LNCaP clone FGC (cell line): ENCODE measurements around a stretch of chr11.

- RRBS, 2 experiments, result no CpG with 5 or more reads among the region's 4 CpGs
These were observed 30.6 kb downstream of the EHF start for GRCh38 chr11:34651444-34651905.

DNA sequence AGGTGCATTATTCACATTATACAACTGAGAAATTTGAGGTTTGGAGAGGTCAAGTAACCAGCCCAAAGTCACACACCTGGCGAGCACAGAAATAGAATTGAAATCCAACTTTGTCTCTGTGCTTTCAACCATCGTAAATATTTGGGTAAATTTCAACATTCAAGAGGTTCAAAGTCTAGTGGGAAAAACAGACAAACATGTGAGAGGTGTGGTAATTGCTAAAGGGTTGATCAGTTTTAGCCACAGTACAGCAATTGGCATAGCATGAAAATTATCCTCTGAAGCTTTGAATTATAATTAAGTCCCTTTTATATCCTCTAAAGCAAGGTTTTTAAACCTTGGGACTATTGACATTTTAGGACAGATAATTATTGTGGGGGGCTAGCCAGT lies 131.6 kb downstream of the APIP start:
- RRBS, 2 experiments, result no CpG with 5 or more reads among the region's 2 CpGs

GRCh38 chr11:35143701-35144846 lies 5.1 kb downstream of the CD44 start:
- RRBS, 2 experiments, result no CpG with 5 or more reads among the region's 12 CpGs

GRCh38 chr11:35145894-35146509 lies 7.0 kb downstream of the CD44 start:
- RRBS, 2 experiments, result no CpG with 5 or more reads among the region's 9 CpGs

DNA sequence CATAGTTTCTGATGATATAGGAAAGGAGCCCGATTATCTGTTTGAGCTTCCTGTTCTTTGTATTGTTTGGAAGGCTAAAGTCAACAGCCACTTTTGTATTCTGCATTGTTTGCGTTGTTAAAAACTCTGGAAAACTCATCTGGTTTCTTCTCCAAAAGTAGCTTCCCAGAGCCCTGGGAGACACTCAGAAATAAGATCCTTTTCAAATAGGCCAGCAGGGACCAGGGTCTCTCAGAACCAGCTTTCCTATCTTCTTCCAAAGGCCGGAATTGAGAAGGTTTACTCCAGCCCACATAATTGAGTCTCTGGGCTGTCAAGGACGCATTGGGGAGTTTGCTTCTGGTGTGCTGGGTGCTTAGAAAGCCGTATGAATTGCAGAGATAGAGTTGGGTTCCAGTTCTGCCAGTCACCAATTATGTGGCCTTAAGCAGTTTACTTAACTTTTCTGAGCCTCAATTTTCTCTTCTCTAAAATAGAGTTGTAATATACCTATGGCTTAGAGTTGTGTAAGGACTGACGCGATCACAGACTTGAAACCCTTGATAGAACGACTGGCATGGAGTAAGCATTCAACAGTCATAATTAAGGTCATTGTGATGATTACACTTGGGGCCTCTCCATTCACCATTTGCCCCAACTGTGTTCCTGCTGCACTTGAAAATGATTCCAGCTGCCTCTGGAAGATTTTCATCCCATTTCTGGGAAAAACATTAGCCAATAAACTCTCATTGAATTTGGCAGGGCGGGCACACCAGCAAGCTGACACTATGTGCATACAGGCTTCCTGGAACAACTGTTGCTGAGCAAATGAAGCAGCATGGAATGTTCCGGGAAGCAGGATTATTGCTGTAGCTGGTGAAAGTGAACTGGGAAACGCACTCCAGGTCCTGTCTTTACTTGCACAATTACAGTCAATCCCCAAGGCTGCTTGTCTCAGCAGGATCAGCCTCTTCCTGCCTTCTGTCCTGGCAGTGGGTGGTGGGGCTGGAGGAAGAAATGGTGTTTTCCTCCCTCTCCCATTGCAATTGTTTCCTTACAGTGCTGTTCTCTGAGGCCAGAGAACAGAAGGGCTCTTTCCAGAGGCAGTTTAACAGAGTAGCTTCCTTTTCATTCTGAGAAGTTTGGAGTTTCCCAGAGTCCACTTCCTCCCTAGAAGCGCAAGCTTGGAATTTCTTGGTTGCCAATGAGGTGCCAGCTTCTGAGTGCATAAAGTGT lies 19.4 kb downstream of the CD44 start:
- RRBS, 2 experiments, result no CpG with 5 or more reads among the region's 12 CpGs

DNA sequence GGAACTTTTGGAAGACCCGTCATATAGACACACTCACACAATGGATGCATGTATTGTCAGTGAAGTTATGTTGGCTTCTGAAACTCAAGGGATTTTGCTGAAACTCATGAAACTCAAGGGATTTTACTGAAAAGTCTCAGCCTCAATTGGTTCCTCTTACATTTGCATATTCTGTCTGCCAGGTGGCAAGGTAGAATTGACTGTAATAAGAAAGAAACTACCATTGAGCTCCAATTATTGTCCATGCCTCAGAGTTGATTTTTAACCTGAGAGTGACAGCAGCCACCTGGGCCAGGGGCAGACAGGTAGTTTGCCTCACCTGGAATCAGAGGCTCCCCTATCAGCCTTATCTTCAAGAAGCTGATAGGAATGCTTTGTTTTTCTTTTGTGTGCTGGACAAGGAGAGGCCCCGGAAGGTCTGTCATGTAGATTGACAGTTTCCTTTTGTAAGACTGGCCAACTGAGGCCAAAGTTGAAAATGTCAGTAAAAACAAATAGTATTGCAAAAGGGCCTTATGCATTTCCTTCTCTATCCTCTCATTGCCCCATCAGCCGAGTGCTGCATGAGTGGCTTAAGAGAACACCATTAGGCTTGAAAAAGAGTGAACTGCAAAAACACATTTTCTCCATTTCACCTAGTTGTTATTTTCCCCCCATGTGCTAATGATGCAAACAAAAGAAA lies 34.1 kb downstream of the CD44 start:
- RRBS, 2 experiments, result no CpG with 5 or more reads among the region's 3 CpGs

DNA sequence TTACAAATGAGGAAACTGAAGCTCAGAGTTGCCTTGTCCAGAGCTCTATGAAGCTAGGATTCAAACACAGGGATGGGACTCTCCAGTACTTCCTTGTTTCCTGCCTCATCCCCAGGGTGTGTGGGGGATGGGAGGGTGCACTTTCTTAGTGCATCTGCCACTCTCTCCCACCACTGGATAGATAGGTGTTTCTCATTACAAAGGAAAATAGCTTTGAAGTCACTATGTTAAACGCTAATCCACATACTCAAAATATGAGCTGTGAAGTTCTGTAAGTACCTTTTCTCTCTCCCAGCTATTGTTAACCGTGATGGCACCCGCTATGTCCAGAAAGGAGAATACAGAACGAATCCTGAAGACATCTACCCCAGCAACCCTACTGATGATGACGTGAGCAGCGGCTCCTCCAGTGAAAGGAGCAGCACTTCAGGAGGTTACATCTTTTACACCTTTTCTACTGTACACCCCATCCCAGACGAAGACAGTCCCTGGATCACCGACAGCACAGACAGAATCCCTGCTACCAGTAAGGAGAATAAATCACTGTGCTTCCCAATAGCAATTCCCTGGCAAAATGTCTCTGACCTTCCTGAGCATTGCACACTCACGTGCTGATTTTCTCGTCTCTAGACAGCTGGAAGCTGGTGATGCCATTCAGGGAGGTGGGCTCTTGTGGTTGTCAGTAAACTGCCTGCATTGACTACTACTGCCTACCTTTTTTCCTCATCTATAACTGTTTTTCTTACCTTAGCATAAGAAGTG lies 50.8 kb downstream of the CD44 start:
- RRBS, 2 experiments, result no CpG with 5 or more reads among the region's 10 CpGs

GRCh38 chr11:35247350-35247788 lies 108.4 kb downstream of the CD44 start:
- RRBS, 2 experiments, result no CpG with 5 or more reads among the region's 3 CpGs

DNA sequence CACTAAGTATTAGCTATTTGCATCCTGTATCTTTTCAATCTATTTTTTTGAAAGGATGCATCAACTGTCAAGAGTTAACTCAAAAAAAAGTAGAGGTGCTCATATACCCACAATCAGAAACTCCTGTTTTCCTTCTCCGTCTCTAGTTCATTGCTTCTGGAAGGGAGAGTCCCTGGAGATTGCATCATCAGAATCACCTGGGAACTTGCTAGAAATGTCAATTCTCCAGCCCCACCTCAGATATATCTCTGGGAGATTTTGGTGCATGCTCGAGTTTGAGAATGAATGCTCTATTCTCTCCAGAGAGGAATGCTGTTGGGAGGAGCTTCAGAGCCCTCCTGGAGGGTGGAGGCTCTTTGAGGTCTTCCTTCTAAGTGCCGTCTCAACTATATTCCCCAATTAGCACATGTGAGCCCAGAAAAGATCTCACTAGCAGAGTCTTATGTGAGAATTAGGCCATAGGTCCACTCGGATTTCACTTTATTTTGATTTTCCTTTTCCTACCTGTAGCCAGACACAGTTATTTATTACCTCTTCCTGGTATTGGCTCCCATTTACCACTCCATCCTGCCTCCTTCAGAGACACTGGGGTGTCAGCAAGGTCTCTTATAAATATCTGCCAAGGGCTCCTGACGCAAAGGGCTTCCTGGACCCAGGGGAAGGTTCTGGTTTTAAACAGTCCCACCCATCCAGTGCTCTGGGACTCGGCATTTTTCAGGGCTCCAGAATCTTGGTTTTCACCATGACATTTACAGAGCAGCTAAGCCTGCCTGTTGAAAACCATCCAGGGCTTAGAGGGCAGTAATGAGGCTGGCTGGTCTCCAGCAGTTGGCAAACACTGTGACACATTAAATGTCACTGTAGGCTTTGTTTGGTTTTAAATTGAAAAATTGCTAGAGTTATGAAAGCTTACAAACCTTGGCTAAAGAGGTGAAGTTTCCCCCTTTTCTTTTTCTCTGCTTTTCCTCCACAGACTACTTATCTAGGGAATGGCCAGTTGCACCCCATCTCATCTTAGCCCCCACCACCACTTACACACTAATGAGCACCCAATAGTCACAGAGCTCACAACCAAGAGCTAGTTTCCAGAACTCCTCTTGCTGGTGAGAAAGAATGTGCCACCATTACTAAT lies 136.2 kb downstream of the CD44 start:
- RRBS, 2 experiments, result no CpG with 5 or more reads among the region's 6 CpGs

GRCh38 chr11:35523148-35523775 lies 2.2 kb downstream of the PAMR1 start:
- RRBS, 2 experiments, result no CpG with 5 or more reads among the region's 8 CpGs

GRCh38 chr11:35919197-35919525 lies 24.7 kb upstream of the LDLRAD3 start:
- RRBS, 2 experiments, result no CpG with 5 or more reads among the region's 3 CpGs

DNA sequence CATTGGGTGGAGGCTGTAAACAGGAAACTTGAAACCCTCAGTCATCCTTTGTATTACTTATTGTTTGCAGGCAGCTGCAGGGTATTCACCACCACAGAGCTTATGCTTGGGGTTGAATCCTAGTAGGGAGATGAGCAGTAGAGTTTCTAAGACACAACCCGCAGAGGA lies 24.5 kb upstream of the LDLRAD3 start:
- RRBS, 2 experiments, result no CpG with 5 or more reads among the region's 1 CpG

GRCh38 chr11:35978749-35979233 lies 34.9 kb downstream of the LDLRAD3 start:
- RRBS, 2 experiments, result no CpG with 5 or more reads among the region's 3 CpGs

- RRBS, 2 experiments, result no CpG with 5 or more reads among the region's 4 CpGs
These were observed 122.1 kb downstream of the COMMD9 start for GRCh38 chr11:36167058-36167500.

GRCh38 chr11:36453636-36454030 lies 56.4 kb downstream of the TRAF6 start:
- RRBS, 2 experiments, result no CpG with 5 or more reads among the region's 3 CpGs

DNA sequence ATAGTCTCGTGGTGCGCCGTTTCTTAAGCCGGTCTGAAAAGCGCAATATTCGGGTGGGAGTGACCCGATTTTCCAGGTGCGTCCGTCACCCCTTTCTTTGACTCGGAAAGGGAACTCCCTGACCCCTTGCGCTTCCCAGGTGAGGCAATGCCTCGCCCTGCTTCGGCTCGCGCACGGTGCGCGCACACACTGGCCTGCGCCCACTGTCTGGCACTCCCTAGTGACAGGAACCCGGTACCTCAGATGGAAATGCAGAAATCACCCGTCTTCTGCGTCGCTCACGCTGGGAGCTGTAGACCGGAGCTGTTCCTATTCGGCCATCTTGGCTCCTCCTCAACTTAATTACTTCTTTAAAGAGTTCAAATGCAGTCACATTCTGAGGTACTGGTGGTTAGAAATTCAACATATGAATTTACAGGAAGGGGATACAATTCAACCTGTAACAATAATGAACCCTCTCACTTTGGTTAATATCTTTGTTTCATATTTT lies 10.5 kb upstream of the RAG1 start:
- RRBS, 2 experiments, result no CpG with 5 or more reads among the region's 26 CpGs

DNA sequence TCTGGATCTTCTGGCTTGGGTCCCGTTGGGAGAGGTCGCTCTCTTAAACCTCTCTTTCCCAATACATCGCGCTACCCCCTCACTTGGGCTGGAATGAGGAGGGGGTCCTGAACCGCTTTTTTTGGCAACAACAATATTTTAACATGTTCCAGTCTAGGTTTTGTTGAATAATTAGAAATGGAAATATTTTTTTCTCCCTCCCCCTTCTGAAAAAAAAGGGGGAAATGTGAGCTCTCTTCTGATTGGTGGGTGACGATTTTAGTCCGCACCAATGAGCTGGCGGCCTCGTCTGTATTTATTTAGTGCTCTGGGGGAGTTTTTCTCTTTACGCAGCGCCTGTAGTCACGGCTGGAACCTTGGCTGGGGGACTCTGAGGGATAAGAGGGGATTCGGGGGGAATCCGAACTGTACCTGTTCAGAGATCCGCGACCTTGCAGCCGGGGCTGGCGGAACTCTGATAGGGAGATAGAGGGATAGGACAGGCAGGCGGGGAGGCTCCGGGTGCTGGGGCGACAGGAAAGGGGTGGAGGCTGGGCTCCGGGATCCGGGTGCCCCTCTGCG lies 99.9 kb upstream of the HSD17B12 start:
- RRBS, 2 experiments, result 17 to 27% methylated on average over 6 of the region's 24 CpGs

DNA sequence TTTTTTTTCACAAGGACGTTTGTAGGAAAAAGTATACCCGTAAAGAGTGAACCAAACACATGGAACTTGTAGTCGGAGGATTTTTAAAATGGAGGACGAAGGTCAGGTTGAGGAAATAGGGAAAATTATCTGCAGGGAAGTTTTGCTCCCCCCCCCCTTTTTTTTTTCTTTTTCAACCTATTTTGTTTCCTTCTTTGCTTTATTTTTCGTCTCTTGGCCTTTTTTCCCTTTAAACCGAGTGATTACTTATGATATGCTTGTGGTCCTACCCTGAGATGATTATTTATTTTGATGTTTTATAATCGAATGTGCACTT lies 1.1 kb downstream of the HSD17B12 start:
- RRBS, 2 experiments, result no CpG with 5 or more reads among the region's 7 CpGs

DNA sequence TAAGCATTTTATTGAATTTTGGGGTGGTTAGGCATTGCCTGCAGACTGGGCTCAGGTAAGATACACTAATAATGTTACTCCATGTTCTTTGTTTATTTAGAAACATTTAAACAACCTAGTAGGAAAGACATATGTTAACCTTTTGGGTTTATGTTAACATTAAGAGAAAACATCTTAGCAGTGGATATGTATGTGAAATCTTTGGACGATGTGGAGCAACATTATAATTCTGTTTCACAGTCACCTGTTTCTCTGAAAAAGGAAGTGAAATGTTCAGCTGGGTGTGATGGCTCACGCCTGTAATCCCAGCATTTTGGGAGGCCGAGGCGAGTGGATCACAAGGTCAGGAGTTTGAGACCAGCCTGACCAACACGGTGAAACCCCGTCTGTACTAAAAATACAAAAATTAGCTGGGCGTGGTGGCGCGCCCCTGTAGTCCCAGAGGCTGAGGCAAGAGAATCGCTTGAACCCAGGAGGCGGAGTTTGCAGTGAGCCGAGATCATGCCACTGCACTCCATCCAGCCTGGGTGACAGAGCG lies 1.5 kb downstream of the HSD17B12 start:
- RRBS, 2 experiments, result no CpG with 5 or more reads among the region's 13 CpGs

DNA sequence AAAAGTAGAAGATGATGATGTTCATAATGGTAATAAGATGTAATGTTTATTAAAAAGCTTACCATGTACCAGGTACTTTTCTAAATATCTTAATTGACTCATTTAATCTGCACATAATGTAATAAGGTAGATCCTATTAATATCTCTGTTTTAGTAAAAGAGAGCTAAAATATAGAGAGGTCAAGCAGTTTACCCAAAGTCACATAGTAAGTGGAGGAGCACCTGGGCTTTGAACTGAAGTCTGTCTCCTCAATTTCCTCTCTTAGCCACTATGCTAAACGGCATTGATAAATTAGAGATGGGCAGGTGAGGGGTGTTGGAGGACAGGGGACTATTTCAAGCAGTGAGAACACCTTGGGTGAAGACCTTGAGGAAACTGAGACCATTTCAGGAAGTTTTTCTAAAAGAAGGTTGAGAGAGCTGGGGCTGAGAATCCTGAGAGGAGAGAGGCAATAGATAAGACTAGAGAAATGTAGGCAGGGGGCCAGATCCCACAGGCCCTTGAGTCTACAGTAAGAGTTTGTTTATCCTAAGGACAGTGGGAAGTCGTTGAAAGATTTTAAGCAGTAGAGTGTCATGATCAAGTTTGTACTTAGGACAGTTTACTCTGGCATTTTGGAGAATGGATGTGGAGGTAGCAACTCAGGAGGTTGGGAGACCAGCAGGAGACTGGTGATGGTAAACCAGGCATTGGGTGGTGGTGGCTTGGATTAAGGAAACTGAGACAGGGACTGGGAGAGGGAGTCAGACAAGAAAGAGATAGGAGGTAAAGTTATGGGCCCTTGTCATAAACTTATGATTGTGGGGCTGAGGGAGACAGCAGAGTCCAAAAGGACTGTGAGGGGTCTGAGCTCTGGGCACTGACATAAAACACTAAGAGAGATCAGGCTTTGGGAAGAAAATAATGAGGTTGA lies 17.1 kb downstream of the HSD17B12 start:
- RRBS, 2 experiments, result no CpG with 5 or more reads among the region's 2 CpGs